Brain (tissue), 1 donor: ENCODE measurements around the gene TRABD.

GRCh38 chr22:48098673-48099428 lies 390.5 kb upstream of the TAFA5 start:
- RRBS = 60% methylated on average over 2 of the region's 16 CpGs

- RRBS = 93% methylated on average over 1 of the region's 22 CpGs
Measured at GRCh38 chr22:48396629-48397240, 92.6 kb upstream of the TAFA5 start.

DNA sequence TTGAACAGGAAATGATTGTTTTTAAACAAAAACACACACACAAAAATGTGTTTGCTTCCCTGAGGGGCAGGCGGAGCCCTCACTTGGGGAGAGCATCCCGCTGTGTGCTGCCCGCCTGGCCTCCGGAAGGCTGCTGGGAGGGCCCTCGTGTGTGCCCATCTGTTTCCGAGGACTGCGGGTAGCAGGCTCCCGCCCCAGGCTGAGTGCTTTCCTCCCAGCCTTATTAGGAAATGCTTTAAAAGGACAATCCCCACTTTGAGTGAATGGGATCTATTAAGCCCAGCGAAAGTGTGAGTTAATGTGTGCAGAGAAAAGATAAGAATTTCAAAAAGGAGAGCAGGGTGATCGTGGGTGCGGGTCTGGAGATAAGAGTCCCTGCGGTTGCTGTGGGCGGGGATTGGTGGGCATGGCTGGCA lies 77.8 kb downstream of the TAFA5 start:
- RRBS = no CpG with 5 or more reads among the region's 13 CpGs

DNA sequence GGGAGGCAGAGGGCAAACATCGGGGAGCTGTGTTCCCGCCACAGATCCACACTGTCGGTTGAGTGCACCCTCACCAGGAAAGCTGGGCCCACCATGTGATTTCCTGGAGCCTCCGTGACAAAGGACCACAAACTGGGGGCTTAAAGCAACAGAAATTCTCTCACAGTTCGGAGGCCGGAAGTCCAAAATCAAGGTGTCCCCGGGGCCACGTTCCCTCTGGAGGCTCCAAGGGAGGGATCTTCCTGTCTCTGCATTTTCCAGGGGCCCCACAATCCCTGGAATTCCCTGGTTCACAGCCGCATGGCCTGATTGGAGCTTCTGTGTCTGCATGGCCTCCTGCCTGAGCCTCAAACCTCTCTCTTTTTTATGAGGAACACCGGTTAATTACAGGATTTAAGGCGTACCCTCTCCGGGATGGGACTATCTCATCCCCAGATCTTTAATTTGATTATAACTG lies 169.3 kb downstream of the BRD1 start:
- RRBS = no CpG with 5 or more reads among the region's 12 CpGs

DNA sequence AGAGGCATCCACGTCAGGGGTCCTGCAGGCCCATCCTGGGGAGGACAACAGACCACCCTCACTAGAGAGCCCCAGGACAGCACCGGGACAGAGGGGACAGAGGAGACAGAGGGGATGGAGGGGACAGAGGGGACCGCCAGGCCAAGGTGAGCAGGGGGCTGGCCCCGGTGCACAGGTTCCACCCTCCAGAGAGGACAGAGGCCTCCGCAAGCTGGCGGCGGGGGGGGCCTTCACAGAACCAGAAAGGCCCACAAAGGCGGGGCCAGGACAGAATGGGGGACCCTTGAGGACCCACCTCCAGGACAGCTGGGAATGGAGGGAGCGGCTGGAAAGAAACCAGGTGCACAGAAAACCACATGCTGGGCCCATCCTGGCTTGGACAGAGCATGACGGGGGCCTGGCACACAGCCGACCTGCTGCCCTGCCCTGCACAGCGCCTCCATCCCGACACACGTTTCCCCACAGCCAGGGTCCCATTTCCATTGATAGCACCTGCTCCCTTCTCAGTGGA lies 28.4 kb downstream of the BRD1 start:
- RRBS = 94% methylated on average over 3 of the region's 14 CpGs

DNA sequence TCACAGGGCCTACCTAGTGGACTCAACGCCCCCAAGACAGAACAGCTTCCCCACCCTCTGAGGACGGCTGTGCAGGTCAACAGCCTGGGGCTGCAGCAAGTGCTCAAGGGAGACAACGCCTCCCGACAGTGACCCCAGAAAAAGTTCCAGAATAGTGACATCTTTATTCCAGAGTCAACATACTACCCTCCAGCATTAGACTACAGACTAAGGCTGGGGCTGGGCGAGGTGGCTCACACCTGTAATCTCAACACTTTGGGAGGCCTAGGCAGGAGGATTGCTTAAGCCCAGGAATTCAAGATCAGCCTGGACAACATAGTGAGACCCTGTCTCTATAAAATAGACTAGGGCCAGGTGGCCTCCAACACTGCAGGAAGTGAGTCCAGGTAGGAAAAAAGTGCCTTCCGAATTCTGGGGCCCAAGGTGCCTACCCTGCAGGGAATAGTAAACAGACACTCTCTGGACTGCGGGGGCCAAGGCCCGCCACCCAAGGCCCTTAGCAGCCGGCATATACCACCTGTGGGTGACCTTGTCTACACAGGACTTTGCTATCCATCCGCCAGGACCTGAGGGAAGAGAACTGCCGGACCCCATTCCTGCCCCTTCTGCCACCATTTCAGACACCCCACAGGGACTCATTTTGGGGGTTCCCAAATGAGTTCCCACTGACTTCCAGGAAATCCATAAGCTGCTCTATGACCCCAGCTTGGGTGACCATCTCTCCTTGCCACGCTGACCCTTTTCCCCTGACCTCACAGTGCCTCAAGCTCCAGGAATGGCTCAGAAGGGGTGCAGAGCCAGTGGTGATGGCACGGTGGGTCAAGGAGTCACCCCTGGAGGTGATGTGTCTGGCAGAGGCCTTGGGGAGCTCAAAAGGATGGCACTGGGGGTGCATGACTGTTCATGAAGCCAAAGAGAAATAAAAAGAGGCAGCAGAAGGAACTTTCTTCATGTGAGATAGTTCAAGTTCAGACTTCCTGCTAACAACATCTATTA lies 11.0 kb downstream of the BRD1 start:
- RRBS = 97% methylated on average over 3 of the region's 13 CpGs

- RRBS = 20% methylated on average over 11 of the region's 26 CpGs
Measured at GRCh38 chr22:49828024-49828702, 490 bp upstream of the BRD1 start.

GRCh38 chr22:49935593-49935933 lies 17.1 kb downstream of the CRELD2 start:
- RRBS = 3% methylated on average over 3 of the region's 13 CpGs

DNA sequence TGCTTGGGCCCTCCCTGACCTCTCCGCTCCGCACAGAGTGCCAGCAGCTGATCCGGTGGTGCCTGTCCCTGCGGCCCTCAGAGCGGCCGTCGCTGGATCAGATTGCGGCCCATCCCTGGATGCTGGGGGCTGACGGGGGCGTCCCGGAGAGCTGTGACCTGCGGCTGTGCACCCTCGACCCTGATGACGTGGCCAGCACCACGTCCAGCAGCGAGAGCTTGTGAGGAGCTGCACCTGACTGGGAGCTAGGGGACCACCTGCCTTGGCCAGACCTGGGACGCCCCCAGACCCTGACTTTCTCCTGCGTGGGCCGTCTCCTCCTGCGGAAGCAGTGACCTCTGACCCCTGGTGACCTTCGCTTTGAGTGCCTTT lies 2.3 kb downstream of the PIM3 start:
- RRBS = 50% methylated on average over 9 of the region's 21 CpGs

DNA sequence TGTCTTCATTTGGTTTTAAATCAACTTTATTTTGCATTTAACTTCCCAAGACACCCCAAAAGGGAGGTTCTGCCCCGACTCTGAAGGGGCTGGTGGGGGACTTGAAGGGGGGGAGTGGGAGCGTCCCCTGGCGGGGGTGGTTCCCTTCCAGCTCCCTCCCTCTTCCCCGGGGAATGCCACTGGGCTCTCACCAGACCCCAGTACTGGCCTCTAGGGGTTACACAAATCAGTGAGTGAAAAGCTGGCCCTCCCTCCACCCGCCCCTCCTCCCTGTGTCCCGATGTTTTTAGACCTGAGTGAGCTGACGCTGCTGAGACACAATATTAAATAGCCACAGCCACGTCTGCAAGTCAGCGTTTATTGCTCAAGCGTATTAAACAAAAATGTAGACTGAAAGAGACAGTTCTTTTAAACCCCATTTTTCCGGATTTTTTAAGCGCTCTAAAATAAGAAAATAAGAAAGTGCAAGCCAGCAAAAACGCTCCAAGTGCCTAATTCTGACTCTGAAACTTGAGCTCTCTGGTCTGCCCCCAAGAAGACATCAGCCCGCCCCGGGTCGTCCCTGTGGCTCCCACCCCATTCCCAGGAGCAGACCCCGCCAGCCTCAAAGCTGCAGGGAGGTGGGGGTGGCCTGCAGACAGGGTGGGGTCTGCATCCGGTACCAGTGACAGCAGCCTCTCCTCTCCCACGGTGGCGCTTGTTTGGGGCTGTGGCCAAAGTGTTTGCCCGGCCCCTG lies 26.0 kb downstream of the MLC1 start:
- RRBS = 20% methylated on average over 6 of the region's 21 CpGs

GRCh38 chr22:50185343-50186286 lies at the start of gene TRABD:
Gene TRABD (plus strand): TSS chr22:50185913.
- RRBS = 2% methylated on average over 45 of the region's 106 CpGs

- RRBS = 90% methylated on average over 10 of the region's 54 CpGs
Measured at GRCh38 chr22:50206050-50207266, 5.6 kb downstream of the SELENOO start.

DNA sequence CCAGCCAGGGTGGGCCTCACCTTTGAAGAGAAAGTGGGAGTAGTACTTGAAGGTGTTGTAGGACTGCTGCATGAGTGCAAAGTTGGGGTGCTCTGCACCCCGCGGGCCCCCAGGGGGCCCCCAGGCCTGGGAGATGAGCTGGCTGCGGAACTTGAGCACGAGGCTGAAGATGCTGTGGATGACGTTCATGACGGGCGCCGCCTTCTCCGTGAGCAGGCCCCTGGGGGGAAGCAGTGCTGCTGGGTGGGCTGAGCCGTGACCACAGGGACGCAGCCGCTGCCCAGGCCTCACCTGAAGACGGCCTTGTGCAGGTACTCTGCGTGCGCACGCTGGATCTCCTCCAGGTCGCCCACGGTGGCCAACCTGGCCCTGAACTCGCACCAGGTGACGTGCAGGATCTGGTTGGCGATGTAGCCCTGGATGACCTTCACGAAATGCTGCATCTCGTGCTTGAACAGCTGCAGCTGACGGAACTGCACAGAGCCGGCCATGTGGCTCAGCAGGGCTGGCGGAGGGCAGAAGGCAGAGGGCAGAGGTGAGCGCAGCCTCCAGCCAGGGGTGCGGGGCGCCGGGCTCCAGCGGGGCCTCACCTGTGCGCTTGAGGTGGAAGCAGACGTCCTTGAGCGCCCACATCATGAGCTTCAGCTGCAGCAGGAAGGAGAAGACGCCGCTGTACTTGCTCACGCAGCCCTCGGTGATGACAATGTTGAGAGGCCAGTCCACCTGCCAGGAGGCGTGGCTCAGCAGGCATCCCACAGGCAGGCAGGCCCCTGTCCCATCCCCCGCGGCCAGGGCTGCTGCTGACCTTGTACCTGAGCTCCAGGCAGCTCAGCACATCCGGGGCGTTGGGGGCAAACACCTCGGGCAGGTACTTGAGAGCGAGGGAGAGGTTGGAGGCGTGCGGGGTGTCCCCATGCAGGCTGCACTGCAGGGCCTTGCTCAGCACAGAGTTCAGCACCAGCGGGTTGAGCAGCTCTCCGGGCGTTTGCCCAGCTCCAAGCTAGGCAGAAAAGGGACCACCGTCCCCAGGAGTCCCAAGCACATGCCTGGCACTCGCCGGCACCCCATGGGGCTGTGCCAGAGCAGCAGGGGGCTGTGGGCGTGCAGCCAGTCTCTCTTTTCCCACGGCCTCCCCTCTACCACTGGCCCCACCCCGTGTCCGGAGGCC lies 17.5 kb downstream of the SELENOO start:
- RRBS = 60% methylated on average over 10 of the region's 57 CpGs

GRCh38 chr22:50250190-50251019 lies 660 bp downstream of the HDAC10 start:
- RRBS = no CpG with 5 or more reads among the region's 39 CpGs

DNA sequence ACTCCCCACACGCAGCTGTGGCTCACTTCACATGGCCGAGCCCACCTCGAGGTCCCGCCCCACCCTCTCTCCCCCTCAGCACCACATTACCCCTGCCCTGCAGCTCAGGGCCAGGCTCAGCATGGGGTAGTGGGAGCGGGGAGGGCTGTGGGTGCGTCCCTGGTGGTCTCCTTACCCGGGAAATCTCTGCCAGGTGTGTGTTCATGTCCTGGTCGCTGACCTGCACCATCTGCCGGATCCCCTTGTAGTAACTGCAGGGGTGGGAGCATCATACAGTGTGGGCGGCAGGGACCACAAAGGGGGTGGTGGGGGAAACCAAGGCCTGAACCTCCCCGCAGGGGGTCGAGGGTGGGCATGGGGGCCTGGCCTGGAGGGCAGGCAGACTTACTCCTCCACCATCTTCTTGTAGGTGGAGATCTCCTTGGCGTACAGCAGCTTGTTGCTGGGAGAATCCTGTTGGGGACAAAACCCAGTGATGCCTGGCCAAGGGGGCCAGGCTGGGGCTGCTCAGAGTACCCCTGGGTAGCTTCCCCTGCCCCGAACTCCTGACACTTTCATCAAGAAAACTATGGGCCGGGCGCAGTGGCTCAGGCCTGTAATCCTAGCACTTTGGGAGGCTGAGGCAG lies 6.4 kb upstream of the MAPK11 start:
- RRBS = 67% methylated on average over 3 of the region's 16 CpGs

DNA sequence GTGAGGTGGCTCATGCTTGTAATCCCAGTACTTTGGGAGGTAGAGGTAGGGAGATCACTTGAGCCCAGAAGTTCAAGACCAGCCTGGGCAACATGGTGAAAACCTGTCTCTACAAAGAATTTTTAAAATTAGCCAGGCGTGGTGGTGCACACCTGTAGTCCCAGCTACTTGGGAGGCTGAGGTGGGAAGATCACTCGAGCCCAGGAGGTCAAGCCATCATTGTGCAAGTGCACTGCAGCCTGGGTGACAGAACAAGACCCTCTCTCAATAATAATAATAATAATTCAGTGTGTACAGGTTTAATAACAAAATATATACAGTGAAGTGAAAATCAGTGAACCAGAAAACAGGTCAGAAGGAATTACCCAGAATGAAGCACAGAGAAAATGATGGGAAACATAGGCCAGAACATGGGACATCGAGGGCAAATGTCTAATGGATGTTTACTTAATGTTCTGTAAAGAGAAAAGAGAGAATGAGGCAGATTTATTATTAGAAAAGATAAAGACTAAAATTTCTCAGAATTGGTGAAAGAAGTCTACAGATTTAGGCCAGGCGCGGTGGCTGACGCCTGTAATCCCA lies 34.1 kb downstream of the PPP6R2 start:
- RRBS = no CpG with 5 or more reads among the region's 6 CpGs

DNA sequence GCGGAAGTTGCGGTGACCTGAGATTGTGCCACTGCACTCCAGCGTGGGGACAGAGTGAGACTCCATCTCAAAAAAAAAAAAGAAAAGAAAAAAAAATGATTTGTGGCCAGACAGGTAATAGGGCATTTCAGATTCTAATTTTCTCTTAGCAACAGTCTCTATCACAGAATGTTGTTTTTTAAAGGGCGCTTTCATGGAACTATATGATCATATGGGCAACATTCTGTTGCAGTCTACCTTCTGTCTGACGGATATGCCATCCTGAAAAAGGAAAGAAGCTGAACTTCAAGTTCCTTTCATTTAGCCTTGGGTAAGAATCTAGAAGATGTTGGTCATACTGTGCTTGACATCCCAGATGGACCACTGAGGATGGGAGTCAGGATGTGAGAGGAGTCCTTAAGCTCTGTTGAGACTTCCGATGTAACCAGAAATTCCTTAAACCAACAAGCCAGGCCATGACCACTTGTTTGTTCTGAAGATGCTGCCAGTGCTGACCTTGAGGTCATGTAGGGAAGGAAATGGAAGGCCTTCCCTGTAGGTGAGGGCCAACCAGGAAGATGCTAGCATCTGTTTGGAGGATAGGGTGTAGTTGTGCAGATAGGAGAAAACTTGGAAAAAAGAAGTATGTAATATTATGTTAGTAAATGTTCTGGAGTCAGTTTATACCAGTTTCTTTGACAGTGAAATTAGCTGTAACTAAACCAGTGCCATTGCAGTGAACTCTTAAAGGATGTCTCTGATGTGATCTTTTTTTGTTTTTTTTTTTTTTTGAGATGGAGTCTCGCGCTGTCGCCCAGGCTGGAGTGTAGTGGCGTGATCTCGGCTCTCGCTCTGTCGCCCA lies 45.9 kb downstream of the PPP6R2 start:
- RRBS = no CpG with 5 or more reads among the region's 13 CpGs

DNA sequence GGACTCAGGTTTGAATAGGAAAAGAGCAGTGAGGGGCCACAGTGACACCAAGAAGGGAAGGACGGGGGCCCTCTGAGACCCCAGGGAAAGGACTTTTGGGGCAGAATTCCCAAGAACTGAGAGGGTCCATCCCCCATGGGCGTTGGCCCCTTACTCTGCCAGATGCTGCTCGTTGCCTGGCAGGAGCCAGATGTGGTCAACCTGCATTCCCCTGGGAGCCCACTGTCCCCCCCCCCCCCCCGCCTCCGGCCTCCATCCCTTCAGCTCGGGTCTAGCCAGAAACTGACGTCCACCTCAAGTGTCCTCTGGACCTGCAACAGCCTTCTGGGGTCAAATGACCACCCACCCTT lies 28.7 kb downstream of the SBF1 start:
- RRBS = no CpG with 5 or more reads among the region's 7 CpGs

DNA sequence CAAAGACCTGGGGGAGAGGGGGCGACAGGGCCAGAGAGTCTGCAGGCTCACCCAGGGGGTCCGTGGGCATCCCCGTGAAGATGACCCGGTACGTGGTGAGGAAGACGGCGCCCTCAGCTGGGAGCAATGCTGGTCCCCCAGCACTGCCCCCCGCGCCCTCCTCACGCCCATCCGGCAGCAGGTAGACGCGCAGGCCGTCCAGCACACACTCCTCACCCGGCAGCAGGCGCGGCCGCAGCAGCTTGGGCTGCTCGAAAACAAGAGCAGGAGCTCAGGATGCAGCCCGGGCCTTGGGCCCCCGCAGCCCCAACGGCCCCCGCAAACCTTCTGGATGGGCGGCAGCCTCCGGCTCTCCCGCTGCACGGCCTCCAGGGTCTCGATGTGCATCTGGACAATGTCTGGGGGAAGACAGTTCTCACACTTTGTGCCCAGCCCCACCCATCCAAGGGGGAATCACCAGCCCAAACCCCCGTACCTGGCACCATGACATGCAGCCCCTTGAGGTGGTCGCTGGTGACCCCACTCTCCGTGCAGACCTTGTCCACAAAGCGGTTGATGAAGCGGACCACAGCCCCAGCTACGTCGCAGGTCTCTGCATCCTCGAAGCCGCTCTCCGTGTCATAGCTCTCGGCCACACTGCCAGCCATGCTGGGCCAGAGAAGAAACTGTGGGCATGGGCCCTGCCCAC lies 13.2 kb downstream of the SBF1 start:
- RRBS = 97% methylated on average over 18 of the region's 39 CpGs

GRCh38 chr22:50600951-50601850 lies 608 bp downstream of the MAPK8IP2 start:
- RRBS = 5% methylated on average over 24 of the region's 57 CpGs